ENCODE results near the genes PNPLA4, ANOS1, CLDN34 and MSL3.

- PRO-cap: no peak
These were observed 24.3 kb upstream of the PUDP start for GRCh38 chrX:7172245-7172680.

- PRO-cap: bidirectional peak, plus-strand start at chrX:7927530, minus-strand start at chrX:7927297; bidirectional peak, plus-strand start at chrX:7927749, minus-strand start at chrX:7927706
These were observed at the start of gene PNPLA4 for GRCh38 chrX:7926740-7928101. Gene PNPLA4 (minus strand): TSS chrX:7927413.

- PRO-cap: unidirectional peak, minus-strand start at chrX:8732137
These were observed at the start of gene ANOS1 for GRCh38 chrX:8731588-8732718. Gene ANOS1 (minus strand): TSS chrX:8732137.

- PRO-cap: no peak
These were observed 115.0 kb upstream of the FAM9B start for GRCh38 chrX:9148692-9149478.

GRCh38 chrX:9291536-9292169 is 173.2 kb upstream of the TBL1X start:
- PRO-cap: no peak

GRCh38 chrX:9336642-9337004 is 128.2 kb upstream of the TBL1X start:
- PRO-cap: no peak

DNA sequence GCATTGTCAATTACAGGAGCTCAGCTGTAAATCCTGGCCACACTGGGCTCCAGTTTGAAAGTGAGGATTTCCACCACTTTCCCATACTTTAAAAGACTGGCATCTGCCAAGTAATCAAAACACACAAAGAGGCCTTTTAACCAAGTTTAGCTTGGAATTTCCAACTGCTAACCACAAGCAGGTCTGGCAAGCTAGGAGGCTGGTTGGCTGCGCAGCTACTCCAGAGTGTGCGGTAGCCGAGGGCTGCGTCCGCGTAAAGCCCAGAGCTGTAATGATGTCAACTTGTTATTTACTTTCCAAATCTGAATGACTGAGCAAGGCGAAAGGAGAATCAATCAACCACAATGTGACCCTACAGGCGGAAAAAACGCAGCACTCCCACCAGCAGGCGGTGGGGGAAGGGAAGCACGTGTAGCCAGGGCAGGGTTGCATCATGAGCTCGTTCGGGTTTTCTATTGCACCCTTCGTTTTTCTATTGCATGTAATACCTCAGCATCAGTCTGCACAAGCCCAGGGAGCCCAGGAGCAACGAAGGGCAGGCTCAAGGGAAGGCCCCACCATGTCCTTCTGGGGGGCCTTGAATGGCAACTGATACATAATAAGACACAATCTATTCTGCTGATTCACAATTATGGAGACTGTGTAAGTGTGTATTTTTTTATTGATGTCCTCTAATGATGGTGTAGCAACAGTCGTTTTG is 1.9 kb upstream of the TBL1X start:
- PRO-cap: no peak

DNA sequence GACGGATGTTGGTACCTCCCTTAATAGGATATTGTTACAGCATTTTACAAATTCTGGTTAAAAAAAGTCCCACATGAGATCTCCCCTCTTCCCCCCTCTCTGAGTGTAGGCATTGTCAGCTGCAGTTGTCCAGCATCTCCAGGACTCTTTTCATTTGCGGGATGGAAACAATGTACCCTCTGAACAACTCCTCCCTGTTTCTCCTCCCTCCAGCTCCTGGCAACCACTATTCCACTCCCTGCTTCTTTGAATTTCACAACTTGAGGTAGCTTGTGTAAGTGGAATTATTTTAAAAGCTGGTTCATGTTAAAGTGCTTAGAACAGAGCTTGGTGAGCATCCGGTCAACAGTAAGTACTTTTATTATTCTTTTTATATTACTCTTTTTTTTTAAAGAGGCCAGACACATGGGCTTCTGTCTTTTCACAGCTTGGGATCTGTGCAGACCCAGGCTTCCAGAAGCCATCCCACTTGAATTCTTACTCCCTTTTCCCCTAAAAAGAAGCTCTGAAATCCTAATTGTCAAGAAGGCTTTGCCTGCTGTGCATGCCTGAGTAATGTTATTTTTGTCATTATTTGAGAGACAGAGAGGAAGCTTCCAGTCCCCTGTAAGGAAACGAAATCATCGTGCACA is 69.9 kb downstream of the TBL1X start:
- PRO-cap: no peak

DNA sequence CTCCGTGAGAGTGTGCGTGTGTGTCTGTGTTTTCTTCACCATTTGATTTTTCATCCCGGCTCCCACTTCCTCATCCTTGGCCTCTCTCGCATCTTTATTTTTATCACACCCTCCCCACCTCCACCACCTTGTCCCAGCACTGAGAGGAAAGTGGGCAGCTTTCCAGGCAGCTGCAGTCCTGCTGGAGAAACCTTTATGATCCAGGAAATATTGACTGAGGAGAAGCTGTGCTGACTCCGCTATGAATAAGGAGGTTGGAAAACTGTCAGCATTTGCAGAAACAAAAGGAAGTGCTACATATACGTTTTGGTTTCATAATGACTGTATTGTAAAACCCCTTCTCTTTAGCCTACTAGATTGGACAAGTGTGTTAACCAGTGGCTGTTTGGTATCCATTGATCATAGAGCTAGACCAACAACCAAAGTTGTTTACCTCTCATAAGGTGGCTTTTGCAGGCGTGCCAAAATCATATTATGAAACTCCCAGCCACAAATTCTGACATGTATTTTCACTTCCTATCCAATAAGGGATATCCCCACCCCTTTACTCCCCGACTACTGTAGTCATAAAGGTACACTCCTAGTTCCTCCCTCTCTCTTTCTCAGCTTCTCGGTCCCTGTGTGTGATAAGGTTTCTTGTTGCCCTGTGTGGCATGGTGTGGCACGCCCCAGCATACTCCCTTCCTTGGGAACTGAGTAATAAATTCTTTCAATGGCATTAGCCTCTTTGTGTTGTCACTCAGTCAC is 88.4 kb downstream of the GPR143 start:
- PRO-cap: no peak

GRCh38 chrX:9927951-9928499 is 39.1 kb upstream of the CLDN34 start:
- PRO-cap: no peak

DNA sequence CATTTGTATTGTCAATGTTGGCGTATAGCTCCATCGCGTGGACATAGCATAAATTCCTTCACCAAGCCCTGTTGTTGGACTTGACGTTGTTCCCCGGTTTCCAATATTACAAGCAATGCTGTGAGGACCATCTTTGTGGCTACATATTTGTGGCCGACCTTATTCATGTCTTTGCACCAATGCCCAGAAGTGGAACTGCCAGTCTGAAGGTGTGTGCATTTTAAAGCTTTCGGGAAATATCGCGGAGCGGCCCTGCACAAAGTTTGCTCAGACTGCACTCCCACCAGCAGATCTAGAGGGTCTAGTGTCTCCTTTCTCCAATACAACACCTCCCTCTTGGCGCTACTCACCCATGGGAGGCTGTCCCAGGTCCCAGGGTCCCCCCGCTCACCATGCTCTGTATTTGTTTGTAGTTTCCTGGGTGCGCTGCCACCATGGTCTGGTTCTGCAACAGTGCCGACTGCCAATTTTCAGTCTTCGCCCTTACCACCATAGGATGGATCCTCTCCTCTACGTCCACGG is at the start of gene CLDN34:
TSS of gene CLDN34 (plus strand) at position 435 of the 522 bp plus-strand sequence.
- PRO-cap: no peak

DNA sequence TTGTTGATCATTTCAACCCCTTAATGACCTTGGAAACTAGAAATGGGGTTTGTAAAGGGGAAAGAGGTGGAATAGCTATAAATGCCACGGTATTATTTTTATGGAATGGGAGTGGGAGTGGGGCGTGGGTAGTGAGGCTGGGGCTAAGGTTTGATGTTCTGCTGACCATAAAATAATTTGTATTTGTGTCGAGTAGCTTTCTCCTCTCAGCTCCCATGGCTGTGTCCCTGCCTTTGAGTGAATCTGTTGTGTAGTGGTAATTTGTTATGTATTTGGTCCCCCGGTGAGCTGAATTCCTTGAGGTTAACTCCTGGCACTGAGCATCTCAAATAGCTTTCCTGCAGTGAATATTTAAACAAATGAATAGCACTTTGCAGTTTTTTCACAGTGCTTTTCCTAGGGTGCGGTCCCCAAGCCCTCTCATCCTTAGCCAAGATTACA is 74.1 kb downstream of the CLDN34 start:
- PRO-cap: no peak

DNA sequence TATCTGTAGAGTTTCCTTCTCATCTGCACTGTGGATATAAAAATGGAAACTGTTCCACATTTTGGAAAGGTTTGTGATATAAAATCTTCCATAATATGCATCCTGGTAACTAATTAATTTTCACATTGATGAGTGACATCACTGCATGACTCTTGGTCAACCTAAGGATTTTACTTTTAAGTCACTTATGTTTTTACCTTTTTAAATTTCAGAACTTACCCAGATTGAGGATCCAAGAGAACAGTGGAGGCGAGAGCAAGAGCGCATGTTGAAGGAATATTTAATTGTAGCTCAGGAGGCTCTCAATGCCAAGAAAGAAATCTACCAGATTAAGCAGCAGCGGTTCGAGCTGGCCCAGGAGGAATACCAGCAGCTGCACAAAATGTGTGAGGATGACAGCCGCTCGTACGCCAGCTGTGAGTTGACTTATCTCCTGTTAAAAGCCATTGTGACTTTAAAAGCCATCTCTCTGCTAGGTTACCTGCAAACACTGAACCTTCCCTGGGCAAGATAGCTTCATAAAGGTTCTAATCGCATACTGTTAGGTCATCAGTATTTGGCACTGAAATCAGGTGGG is 89.6 kb upstream of the CLCN4 start:
- PRO-cap: no peak

DNA sequence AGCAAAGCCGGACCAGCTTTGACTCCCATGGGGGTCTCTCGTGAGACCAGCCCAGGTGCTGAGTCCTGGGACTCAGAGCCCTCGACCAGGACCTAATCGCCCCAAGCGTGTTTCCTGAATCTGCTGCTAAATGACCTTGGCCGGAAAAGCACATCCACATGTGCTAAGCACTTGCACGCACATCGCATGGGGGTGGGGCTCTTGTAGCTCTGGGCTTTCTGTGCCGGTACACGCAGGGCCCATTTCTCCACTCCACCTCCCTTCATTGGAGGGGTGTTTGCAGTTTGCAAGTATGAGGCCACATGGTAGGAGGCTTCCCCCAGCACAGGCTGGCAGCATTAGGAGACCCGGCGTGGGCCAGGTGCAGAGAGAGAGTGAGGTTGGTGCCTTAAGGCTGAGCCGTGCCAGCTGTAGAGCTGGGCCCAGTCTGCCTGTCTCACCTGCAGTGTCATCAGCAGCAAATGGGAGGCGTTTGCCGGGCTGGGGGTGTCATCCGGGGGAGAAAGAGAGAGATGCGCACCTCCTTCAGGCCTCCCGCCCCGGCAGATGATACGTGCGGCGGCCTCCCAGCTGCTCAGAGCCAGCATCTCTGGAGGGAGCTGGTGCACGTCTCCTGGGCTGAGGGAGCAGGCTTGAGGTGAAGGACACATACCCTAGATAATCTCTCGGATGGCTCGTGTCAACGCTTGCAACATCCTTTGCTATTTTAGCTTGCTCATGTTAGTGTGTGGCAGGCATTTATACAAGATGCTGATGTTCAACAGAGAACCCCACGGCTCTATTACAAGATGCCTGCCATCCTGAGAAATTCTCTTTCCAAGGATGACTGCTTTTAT is 45.2 kb upstream of the CLCN4 start:
- PRO-cap: bidirectional peak, plus-strand start at position 588 of the sequence, minus-strand start at position 373 of the sequence

- PRO-cap: no peak
These were observed 30.8 kb upstream of the CLCN4 start for GRCh38 chrX:10125932-10126394.

- PRO-cap: no peak
These were observed 43.4 kb downstream of the MID1 start for GRCh38 chrX:10576748-10577599.

DNA sequence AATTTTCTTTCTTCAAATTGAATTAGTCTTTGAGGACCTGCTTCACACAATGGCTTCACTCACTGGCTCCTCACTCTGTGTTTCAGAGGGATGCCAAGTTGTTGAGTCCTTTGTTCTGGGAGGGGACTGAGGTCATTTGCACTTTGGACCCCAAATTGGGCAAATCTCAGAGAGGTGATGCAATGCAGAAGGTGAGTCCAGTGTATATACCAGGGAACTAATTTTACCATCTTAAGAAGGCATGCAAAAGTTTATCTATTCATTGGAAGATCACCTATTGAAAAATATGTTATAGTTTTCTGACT is 149.9 kb upstream of the MID1 start:
- PRO-cap: no peak

DNA sequence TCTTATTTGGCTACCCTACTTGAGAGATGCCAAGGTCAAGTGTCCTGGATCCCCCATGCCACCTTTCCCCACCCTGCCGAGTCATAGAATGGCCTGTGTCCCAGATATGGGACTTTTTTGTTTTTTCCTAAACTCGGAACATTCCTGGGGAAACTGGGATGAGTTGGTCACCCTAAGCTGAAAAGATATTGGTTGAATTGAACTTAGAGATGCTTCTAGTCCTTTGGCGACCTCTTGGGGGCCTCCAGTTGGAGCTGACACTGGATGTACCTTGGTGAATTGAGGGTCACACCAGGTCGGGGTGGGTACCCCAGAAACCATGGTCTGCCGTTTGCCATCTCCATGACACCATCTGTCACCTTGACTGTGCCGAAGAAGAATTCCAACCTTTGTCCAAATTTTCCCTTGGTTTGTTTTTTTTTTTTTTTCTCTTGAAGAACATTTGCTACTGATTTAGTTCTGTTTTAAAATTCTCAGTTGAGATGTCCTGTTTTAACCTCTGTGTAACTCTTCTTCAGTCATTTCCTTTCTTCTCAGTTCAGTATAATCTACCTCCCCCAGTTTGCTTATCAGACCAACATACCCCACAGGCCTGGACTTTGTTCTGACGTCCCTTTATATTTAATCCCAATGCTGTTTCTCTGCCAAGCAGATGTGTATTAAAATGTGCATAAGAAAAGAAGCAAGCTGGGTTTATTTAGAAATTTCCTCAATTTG is 24.1 kb downstream of the HCCS start:
- PRO-cap: no peak

DNA sequence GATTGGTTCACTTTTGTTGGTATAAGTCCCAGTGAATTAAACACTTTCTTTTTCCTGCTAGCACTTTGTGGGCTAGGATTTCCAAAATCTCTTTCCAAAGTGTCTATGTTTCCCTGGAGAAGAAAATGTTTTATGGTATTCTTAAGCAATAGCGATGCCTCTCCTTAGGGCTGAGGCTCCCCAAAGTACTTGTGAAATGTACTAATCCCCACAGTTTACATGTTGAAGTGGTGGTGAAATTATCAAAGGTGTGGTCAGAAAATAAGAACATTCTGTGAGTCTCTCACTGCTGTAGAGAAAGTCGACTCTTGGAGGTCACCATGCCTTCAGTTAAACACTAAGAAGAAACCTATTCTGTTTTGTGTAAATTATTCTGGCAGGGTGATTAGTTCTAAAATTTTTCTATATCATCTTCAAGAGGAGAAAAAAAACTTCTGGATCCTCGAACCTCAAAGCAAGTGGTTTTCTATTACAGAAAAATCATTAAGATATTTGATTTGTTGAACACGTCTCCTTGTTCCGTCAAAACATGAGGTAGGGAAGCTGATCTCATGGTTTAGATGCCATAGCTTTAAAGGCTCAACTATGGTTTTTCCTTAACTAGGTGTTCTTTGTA is 51.4 kb upstream of the AMELX start:
- PRO-cap: no peak

DNA sequence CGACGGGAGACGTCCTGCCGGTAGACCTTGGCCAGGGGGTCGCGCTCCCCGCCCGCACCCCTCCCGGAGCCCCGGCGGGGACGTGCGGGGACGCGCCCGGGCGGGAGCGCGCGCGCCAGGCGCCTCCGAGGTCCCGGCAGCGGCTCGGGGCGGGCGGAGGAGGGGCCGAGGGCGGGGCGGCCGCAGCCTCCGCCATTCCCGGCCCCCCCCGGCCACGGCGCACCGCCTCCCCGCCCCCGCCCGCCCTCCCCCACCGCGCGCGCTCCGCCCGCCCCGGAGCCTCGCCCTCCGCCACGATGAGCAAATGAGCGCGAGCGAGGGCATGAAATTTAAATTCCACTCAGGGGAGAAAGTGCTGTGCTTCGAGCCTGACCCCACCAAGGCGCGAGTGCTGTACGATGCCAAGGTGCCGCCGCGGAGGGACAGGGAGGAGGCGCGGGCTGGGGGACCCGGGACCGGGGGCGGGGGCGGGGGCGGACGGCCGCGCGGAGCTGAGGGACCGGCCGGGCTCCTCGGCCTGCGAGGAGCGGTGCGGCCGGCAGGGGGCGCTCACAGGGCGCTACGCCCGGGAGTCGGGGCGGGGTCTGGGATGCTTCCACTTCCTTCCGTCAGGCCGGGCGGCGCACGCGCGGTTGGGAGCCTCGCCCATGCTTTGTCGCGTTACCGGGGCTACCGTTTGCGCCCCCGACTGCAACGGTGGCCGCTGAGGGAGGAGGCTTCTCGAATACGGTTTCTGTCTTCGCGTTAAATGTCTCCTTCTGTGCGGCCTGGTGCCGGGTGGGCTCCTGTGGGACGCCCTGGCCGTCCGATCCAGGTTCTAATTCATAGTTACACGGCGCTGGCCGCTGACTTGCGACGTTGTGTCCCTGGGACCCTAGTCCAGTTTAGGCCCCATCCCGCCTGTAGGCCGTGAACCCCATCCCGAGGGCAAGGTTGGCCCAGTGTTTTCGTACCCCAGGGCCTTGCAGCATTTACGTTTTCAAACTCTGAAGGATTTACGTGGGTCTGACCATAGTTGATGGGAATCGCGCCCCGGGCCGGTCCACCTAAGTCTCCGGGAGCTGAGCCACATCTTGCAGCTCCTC is at the start of gene MSL3:
TSS of gene MSL3 (plus strand) at position 278 of the 1,085 bp plus-strand sequence.
- PRO-cap: bidirectional peak, plus-strand start at position 332 of the sequence, minus-strand start at position 62 of the sequence